IMR-90 (cell line): ENCODE measurements around the genes KRT6C, KRT2, KRT4 and SPRYD3.

- RRBS: no CpG with 5 or more reads among the region's 18 CpGs
CAGE:
- cytosol, long polyA plus RNA: no peak
- long polyA plus RNA: no peak
- nucleus, long polyA plus RNA: no peak
These were observed 8.3 kb downstream of the KRT80 start for GRCh38 chr12:52183198-52184182.

- RRBS: no CpG with 5 or more reads among the region's 14 CpGs
CAGE:
- cytosol, long polyA plus RNA: no peak
- long polyA plus RNA: no peak
- nucleus, long polyA plus RNA: no peak
These were observed 16.8 kb upstream of the KRT80 start for GRCh38 chr12:52208544-52209025.

- RRBS: no CpG with 5 or more reads among the region's 9 CpGs
CAGE:
- cytosol, long polyA plus RNA: no peak
- long polyA plus RNA: no peak
- nucleus, long polyA plus RNA: no peak
These were observed 1.2 kb downstream of the KRT7 start for GRCh38 chr12:52234187-52234659.

- RRBS: no CpG with 5 or more reads among the region's 11 CpGs
CAGE:
- cytosol, long polyA plus RNA: no peak
- long polyA plus RNA: no peak
- nucleus, long polyA plus RNA: no peak
These were observed at the start of gene KRT6C for GRCh38 chr12:52473556-52474271. KRT6C (minus strand) TSS chr12:52473805.

DNA sequence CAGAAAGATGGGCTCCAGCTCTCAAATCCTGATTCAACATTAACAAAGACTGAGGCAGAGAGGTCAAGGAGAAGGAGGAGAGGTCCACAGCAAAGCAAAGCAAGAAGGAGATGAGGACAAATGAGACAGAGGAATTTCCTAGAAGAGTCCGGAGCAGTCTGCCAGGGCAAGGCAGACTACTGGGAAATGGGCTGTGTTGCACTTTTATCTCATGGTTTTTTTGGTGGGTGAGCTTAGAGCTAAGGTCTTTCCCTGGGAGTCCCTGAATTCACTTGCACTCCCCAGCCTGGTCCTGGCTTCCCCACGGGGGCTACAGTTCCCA lies 6.7 kb upstream of the KRT72 start:
- RRBS: no CpG with 5 or more reads among the region's 2 CpGs
CAGE:
- cytosol, long polyA plus RNA: no peak
- long polyA plus RNA: no peak
- nucleus, long polyA plus RNA: no peak

DNA sequence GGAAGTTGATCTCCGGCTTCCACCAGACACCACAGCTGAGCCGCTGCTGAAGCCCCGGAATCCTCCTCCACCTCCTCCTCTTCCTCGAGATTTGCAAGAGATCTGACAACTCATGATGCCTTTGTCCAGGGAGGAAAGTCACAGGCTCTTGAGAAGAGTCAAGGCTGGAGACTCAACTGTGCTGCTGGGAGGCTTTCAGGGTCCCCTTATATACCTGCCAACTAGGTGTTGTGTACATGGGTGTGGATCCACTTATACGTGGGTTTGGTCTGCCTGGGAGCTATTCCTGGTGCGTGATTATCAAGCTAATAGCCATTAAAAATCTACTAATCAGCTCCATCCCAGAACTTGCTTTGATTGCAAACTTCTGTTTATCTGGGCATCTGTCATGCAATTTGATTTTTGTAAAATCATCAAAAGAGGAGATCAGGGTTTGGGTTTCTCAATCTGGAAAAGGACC lies at the start of gene KRT2:
KRT2 (minus strand) TSS at position 183 of the 460 bp plus-strand sequence.
- RRBS: 100% methylated on average over 1 of the region's 6 CpGs
CAGE:
- cytosol, long polyA plus RNA: no peak
- long polyA plus RNA: no peak
- nucleus, long polyA plus RNA: no peak

GRCh38 chr12:52677254-52677750 lies 2.9 kb downstream of the KRT1 start:
- RRBS: no CpG with 5 or more reads among the region's 5 CpGs
CAGE:
- cytosol, long polyA plus RNA: no peak
- long polyA plus RNA: no peak
- nucleus, long polyA plus RNA: no peak

GRCh38 chr12:52813573-52814196 lies at the start of gene KRT4:
KRT4 (minus strand) TSS chr12:52814116.
- RRBS: 66% methylated on average over 4 of the region's 19 CpGs
CAGE:
- cytosol, long polyA plus RNA: no peak
- long polyA plus RNA: no peak
- nucleus, long polyA plus RNA: no peak

DNA sequence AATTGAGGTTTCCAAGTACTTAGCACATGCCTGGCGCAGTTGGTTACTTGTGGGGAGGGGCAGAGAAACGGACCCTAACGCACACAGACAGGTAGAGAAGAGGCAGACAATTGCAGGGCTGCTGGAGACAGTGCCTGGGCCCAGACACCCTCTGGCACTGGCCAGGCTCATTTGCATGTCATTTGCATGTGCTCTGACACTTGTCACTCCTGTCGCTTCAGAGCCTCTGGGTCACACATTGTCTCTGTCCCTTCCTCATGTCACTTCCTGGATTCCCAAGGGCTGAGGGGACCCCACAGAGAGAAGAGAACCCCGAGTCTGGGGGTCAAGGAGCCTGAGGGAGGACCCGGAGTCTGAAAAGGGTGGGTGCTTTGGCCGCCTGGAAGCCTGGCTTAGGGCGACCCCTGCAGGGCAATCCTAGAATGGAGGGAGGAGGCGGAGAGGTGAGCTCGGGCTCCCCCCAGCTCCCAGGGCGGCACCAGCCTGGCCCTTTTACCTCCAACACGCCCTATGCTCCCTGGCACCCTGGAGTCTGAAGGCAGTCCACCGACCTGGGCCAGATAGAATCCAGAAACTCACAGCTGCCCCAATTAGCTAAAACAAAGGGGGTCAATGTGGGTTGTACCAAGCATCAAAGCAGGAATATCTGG lies 21.6 kb upstream of the KRT78 start:
- RRBS: no CpG with 5 or more reads among the region's 13 CpGs
CAGE:
- cytosol, long polyA plus RNA: no peak
- long polyA plus RNA: no peak
- nucleus, long polyA plus RNA: no peak

GRCh38 chr12:52926724-52927140 lies 21.9 kb upstream of the KRT8 start:
- RRBS: no CpG with 5 or more reads among the region's 4 CpGs
CAGE:
- cytosol, long polyA plus RNA: no peak
- long polyA plus RNA: no peak
- nucleus, long polyA plus RNA: no peak

DNA sequence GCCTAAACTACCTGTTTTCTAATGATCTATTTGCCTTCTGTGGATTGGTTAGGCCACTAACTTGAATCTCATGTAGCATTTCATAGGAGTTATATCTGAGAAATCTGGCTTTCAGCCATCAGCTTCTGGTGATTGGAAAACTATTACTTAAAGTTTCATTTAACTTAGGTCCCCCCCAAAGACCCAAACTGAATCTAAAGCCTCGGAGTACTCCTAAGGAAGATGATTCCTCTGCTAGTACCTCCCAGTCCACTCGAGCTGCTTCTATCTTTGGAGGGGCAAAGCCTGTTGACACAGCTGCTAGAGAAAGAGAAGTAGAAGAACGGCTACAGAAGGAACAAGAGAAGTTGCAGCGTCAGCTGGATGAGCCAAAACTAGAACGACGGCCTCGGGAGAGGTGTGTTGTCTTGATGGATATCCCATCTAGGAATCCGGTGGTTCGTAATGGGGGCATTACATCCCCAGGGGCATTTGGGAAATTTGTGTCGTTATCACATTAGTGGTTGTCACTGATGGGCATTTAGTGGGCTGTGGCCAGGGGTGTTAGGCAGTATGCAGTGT lies 16.1 kb upstream of the TNS2 start:
- RRBS: no CpG with 5 or more reads among the region's 10 CpGs
CAGE:
- cytosol, long polyA plus RNA: no peak
- long polyA plus RNA: no peak
- nucleus, long polyA plus RNA: no peak

DNA sequence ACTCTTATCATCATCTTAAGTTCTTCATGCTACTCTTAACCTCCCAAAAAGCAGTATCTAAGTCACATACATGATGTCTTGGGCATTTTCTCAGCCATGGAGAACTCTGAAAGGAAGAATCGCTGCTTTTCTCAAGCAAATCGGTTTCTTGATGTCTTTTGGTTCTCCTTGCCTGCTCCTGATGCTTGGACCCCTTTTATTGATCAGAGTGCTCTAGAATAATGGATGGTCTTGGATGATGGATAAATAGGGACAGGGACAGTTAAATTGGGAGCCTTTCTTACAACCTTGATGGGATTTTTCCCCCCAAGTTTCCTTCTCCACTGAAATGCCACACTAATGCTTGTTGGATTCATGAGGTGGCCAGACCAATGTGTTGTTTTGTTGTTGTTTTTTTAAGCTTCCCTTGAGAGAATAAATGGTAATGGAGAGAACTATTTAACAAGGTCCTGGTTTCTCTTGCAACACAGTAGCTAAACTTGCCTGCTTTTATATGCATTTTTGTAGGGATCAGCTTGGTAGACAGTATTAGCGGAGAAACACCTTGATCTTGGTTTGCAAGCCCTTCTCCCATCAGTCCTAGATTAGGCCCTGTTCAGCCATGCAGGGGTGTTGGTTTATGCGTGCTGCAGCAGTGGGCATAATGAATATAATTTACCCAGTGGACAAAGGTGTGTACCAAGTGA lies 8.6 kb upstream of the TNS2 start:
- RRBS: no CpG with 5 or more reads among the region's 4 CpGs
CAGE:
- cytosol, long polyA plus RNA: no peak
- long polyA plus RNA: no peak
- nucleus, long polyA plus RNA: no peak

DNA sequence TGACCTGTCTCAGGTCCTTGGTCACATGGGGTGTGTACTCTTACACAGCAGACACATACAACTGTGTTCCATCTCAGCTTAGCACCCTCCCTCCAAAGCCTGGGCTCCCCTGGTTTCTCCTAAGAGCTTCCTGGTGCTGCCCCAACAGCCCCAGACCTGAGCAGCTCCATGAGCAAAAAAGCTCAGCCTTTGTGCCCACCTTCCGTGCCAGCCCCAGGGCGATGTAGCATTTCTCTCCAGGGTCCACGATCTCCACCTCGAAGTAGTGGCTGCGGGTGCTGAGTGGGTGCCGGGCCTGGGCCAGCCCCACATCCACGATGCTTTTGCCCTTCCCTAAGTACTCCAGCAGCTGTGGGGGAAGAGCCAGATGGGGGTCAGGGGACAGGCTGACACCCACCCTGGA lies 11.2 kb downstream of the SPRYD3 start:
- RRBS: no CpG with 5 or more reads among the region's 7 CpGs
CAGE:
- cytosol, long polyA plus RNA: no peak
- long polyA plus RNA: no peak
- nucleus, long polyA plus RNA: no peak

- RRBS: 1% methylated on average over 24 of the region's 66 CpGs
CAGE:
- cytosol, long polyA plus RNA: start-site peak on the minus strand at chr12:53079354-53079371, 104 and 156 reads in 2 replicates
- long polyA plus RNA: start-site peak on the minus strand at chr12:53079354-53079386, 98 and 729 reads in 2 replicates
- nucleus, long polyA plus RNA: start-site peak on the minus strand at chr12:53079354-53079377, 93 and 71 reads in 2 replicates
These were observed at the start of gene SPRYD3 for GRCh38 chr12:53079262-53080230. SPRYD3 (minus strand) TSS chr12:53079390.

DNA sequence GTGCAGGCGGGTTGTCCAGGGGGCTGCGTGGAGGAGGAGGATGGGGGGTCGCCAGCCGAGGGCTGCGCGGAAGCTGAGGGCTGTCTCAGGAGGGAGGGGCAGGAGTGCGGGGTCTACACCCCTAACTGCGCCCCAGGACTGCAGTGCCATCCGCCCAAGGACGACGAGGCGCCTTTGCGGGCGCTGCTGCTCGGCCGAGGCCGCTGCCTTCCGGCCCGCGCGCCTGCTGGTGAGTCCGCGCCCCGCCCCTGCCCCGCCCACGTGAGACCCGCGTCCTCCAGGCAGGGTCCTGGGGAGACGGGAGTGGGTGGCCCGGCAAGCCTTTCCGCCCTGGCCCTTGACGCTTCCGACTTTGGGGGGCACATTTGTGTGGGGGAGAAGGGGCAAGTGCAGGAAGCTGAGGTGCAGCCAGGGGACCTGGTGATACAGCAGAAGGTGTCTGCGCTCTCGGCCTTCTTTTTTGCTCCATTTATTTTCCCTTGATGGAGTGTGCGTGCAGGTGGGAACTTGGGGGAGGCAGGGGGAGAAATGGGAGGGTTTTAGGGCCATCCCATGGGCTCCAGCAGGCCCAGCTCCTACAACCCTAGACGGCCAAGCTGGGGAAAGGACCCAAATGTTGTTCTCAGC lies 469 bp downstream of the IGFBP6 start:
- RRBS: 3% methylated on average over 9 of the region's 37 CpGs
CAGE:
- cytosol, long polyA plus RNA: start-site peak on the plus strand centred at position 329 of the sequence, 153 bp wide, 330 and 270 reads in 2 replicates
- long polyA plus RNA: start-site peak on the plus strand centred at position 328 of the sequence, 150 bp wide, 188 and 288 reads in 2 replicates
- nucleus, long polyA plus RNA: no peak

DNA sequence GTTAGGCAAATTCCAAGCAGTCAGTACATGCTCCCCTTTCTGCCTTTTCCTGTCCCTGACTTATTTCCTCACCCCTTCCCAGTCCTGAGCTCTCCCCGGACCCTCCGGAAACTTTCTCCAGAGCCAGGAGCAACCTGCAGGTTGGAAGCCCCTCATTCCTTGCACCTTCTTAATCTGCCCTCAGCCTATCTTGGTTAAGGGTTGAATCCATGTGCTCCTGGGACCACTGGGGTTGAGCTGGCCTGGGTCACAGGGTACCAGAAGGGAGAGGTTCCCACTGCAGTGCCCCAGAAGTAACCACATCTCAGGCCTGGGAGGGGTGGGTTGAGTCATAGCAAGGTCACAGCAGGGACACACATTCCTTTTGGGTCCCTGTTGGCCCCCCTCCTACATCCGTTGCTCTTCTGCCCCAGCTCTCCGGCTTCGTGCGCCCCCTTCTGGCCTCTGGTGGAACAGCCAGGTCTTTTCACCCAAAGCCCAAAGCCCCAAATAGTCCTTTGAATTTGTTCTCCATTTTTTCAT lies 1.8 kb downstream of the IGFBP6 start:
- RRBS: no CpG with 5 or more reads among the region's 6 CpGs
CAGE:
- cytosol, long polyA plus RNA: no peak
- long polyA plus RNA: no peak
- nucleus, long polyA plus RNA: no peak

- RRBS: no CpG with 5 or more reads among the region's 10 CpGs
CAGE:
- cytosol, long polyA plus RNA: no peak
- long polyA plus RNA: no peak
- nucleus, long polyA plus RNA: no peak
These were observed 10.1 kb downstream of the SOAT2 start for GRCh38 chr12:53113301-53113889.

- RRBS: no CpG with 5 or more reads among the region's 7 CpGs
CAGE:
- cytosol, long polyA plus RNA: no peak
- long polyA plus RNA: no peak
- nucleus, long polyA plus RNA: no peak
These were observed 1.5 kb upstream of the CSAD start for GRCh38 chr12:53182156-53182742.

- RRBS: 52% methylated on average over 12 of the region's 53 CpGs
CAGE:
- cytosol, long polyA plus RNA: no peak
- long polyA plus RNA: no peak
- nucleus, long polyA plus RNA: no peak
These were observed 9.5 kb downstream of the ITGB7 start for GRCh38 chr12:53197312-53198152.

DNA sequence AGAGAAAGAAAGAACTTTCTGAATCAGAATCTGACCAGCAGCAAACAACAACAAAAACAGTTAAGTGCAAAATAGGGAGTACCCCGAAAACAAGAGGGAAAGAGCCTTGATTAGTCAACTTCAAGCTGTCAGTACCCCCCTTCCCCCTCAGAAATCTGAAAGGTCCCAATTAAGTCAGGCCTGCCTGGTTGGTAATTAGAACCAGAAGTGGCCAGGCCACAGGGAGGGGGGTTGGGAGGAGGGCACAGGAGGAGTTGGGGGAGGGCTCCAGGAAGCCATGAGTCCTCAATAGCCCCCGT lies 9.7 kb downstream of the RARG start:
- RRBS: no CpG with 5 or more reads among the region's 2 CpGs
CAGE:
- cytosol, long polyA plus RNA: no peak
- long polyA plus RNA: no peak
- nucleus, long polyA plus RNA: no peak